SK-N-MC (cell line): ENCODE measurements around a stretch of chr4.

- RRBS, result no CpG with 5 or more reads among the region's 4 CpGs
These were observed 19.6 kb downstream of the CAMK2D start for GRCh38 chr4:113741684-113742614.

- RRBS, result no CpG with 5 or more reads among the region's 12 CpGs
These were observed 1.5 kb upstream of the CAMK2D start for GRCh38 chr4:113762953-113763608.

DNA sequence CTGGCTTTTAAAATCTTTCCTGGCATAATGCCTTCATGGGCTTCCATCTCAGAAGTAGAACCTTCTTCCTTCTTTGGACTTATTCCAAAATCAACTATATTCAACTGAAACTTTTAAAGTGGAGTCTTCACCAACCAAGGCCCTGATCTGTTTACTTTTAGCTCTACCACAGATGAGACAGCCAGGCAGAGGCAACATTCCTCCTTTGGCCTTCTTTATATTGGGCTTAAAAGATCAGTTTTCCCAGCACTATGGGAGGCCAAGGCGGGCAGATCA, 36.1 kb upstream of the ARSJ start:
- RRBS, result no CpG with 5 or more reads among the region's 1 CpG

GRCh38 chr4:114616511-114616972, 17.9 kb downstream of the UGT8 start:
- RRBS, result no CpG with 5 or more reads among the region's 6 CpGs

GRCh38 chr4:117834415-117834814, 199.9 kb upstream of the NDST3 start:
- RRBS, result no CpG with 5 or more reads among the region's 10 CpGs

- RRBS, result no CpG with 5 or more reads among the region's 3 CpGs
These were observed 61.4 kb downstream of the METTL14 start for GRCh38 chr4:118746531-118747113.

GRCh38 chr4:118770254-118770856, 65.6 kb downstream of the SEC24D start:
- RRBS, result no CpG with 5 or more reads among the region's 2 CpGs

GRCh38 chr4:118781572-118782140, 54.3 kb downstream of the SEC24D start:
- RRBS, result no CpG with 5 or more reads among the region's 10 CpGs

DNA sequence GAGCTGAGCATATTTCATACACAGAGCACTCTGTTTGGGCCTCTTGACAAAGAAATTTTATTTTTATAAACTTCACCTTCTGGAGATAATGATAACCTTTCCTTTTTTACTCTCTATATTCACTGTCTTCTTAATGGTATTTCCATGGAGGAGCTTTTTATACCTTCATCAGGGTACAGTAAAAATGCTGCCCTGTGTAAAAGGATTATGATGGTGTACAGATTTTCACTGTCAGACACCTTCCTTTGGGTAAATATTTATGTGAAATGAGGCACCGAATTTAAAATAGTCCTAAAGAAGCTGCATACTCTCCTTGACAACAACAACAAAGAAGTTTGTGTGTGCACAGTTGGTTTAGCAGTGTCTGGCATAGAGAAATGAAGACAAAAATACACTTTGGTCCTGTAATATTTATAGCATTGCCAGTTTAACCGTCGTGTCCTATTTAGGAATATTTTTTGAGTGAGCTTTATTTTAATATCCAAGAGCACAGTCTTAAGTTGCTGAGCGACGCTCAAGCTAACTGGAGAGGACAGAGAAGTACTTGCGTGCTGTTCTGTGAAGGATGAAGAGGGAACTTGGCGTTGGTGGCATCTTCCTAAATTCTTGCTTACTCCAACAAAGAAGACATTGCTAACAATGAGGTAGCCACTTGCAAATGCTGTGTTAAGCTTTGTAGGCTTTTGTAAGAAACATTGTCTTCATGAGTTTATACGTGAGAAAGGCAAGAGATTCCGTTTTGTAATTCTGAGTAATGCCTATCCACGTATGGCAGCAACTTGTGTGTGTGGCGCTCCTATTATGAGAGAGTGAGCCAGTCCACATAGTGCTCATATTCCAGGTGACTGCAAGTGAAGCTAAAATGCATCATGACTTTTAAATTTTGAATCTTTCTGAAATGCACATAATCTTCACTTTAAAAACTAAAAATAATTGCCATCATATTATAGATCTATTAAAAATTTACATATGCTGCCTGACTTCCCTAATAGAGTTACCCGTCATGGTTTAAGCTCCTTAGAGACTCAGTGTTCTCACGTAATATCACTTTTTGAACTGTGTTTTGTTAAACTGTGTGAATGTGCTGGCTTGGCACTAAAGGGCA, 50.5 kb downstream of the SYNPO2 start:
- RRBS, result no CpG with 5 or more reads among the region's 13 CpGs

- RRBS, result no CpG with 5 or more reads among the region's 3 CpGs
These were observed 66.8 kb downstream of the SYNPO2 start for GRCh38 chr4:118955409-118955885.

DNA sequence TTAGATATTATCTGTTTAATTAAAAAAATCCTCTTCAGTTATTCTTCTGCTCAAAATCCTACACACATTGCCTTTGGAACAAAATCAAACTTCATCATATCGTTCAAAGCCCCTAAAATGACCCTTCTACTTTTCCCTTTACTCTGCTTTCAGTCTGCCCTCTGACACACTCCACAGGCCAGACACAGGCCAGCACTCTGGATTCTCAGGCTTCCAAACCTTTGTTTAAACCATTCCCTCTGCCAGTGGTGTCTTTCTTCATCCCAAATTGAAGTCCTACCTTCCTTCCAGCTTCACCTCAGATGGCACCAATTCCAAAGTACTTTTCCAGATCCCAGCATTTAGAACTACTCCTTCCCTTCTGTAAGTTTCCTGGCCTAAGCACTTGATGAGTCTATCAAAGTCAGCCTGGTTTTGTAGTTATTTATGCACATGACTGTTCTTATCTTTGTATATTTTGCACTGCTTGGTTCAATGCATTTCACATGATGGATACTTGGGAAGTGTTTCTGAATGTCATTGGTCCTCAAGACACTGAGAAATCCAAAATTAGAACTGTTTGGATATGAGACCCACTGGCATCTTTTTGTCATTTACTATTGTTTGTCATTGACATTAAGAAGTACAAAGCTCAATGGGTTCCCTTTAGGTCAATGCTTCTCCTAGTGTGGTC, 95.8 kb downstream of the SYNPO2 start:
- RRBS, result no CpG with 5 or more reads among the region's 1 CpG

- RRBS, result no CpG with 5 or more reads among the region's 4 CpGs
These were observed 89.3 kb upstream of the MYOZ2 start for GRCh38 chr4:119046365-119046773.

GRCh38 chr4:119266938-119267572, 33.4 kb downstream of the C4orf3 start:
- RRBS, result no CpG with 5 or more reads among the region's 2 CpGs

GRCh38 chr4:119271173-119272180, 29.0 kb downstream of the C4orf3 start:
- RRBS, result no CpG with 5 or more reads among the region's 6 CpGs

DNA sequence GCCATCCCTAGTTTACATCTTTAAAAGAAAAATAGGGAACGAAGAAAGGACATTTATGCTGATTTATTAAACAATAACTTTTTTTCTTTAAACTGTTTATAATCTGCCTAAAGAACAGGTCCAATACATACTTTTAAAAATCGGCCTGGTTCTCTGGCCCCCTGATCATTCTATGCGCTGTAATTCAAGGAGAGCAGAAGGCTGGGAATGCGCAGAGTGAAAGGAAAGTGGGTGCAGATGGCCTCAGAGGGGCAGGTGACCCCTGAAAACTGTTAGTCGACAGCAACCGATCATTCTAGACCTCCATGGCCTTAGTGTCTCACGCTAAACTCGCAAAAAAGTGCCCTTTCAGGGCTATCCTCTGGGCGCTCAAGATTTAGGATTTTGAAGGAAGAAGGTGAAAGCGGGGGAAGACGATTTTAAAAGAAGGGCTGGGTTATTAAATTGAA, 2.2 kb downstream of the PDE5A start:
- RRBS, result no CpG with 5 or more reads among the region's 11 CpGs

GRCh38 chr4:120544576-120545235, 377.8 kb downstream of the PRDM5 start:
- RRBS, result no CpG with 5 or more reads among the region's 7 CpGs

GRCh38 chr4:120648357-120648737, 274.2 kb downstream of the PRDM5 start:
- RRBS, result no CpG with 5 or more reads among the region's 9 CpGs

DNA sequence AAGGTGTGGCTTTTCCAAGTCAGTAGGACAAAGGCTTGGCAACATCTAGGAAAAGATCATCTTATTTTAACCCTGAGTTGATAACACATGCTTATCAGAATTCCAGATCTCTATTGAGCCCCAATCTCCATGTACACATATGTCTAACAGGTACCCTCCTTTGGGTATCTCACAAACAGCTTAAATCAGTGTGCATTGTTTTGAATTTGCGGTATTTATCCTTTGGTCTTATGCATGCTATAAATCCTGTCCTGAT, 166.5 kb downstream of the PRDM5 start:
- RRBS, result no CpG with 5 or more reads among the region's 1 CpG

GRCh38 chr4:120921630-120921889, 966 bp downstream of the PRDM5 start:
- RRBS, result no CpG with 5 or more reads among the region's 7 CpGs